ENCODE measurements around the genes HIP1 and CCDC146.

- PRO-cap, 7 experiments, result no peak in any of the 7 experiments
- RAMPAGE, long total RNA, 2 experiments, result no peak in any of the 2 experiments
These were observed 8.6 kb downstream of the SPDYE5 start for GRCh38 chr7:75500612-75501245.

GRCh38 chr7:75510950-75511654 lies 19.0 kb downstream of the SPDYE5 start:
- PRO-cap, 7 experiments, result no peak in any of the 7 experiments
- RAMPAGE, long total RNA, 2 experiments, result no peak in any of the 2 experiments

- PRO-cap, 7 experiments, result no peak in any of the 7 experiments
- RAMPAGE, long total RNA, 2 experiments, result no peak in any of the 2 experiments
These were observed 54.7 kb downstream of the SPDYE5 start for GRCh38 chr7:75546676-75547285.

- PRO-cap, 7 experiments, result no peak in any of the 7 experiments
- RAMPAGE, long total RNA, 2 experiments, result no peak in any of the 2 experiments
These were observed 98.9 kb downstream of the HIP1 start for GRCh38 chr7:75639711-75640319.

DNA sequence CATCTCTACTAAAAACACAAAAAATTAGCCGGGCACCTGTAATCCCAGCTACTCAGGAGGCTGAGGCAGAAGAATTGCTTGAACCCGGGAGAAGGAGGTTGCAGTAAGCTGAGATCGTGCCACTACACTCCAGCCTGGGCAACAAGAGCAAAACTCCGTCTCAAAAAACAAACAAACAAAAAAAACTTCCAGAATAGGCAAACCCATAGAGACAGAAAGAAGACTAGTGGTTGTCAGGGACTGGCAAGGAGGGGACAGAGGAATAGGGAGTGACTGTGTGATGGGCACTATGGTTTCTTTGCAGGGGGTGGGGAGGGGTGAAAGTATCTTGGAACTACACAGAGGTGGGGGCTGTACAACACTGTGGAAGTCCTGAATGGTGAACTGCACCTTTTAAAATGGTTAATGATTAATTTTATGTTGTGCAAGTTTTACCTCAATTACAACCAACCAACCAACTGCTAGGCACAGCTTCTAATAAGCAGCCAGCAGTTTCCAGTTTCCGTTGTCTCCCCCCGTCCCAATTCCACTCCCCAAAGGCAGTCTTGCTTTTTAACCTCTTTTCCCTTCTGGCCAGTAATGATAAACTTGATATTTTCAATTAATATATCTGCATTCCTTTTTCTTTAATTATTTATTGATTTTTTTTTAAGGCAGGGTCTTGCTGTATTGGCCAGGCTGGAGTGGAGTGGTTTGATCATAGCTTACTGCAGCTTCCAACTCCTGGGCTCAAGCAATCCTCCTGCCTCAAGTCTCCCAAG lies 46.9 kb downstream of the HIP1 start:
- PRO-cap, 7 experiments, result no peak in any of the 7 experiments
- RAMPAGE, long total RNA, 2 experiments, result no peak in any of the 2 experiments

- PRO-cap, 7 experiments, result peak in 7 of 7 experiments; most common minus-strand start chr7:75738941 (in 5)
- RAMPAGE, long total RNA, 2 experiments, result start-site peak on the minus strand in 1 of 2 experiments, at chr7:75738938-75738990 at its widest, 116 reads per replicate
These were observed at the start of gene HIP1 for GRCh38 chr7:75738807-75739083. HIP1 (minus strand) TSS chr7:75738941.

DNA sequence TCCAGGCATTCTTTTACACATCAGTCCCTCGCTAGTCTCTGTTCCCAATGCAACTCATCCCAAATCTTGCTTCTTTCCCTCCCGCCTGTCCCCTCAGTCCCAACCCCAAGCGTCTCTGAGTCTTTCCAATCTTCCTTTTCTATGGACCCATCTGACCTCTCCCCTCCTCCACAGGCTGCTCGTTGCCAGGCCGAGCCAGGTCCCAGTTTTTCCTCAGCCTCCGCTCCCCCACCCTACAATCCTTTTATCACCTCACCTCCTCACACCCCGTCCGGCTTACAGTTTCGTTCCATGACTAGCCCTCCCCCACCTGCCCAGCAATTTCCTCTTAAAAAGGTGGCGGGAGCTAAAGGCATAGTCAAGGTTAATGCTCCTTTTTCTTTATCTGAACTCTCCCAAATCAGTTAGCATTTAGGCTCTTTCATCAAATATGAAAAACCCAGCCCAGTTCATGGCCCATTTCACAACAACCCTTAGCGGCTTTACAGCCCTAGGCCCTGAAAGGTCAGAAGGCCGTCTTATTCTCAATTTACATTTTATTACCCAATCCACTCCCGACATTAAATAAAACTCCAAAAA lies 8.7 kb upstream of the CCL26 start:
- PRO-cap, 7 experiments, result no peak in any of the 7 experiments
- RAMPAGE, long total RNA, 2 experiments, result no peak in any of the 2 experiments

DNA sequence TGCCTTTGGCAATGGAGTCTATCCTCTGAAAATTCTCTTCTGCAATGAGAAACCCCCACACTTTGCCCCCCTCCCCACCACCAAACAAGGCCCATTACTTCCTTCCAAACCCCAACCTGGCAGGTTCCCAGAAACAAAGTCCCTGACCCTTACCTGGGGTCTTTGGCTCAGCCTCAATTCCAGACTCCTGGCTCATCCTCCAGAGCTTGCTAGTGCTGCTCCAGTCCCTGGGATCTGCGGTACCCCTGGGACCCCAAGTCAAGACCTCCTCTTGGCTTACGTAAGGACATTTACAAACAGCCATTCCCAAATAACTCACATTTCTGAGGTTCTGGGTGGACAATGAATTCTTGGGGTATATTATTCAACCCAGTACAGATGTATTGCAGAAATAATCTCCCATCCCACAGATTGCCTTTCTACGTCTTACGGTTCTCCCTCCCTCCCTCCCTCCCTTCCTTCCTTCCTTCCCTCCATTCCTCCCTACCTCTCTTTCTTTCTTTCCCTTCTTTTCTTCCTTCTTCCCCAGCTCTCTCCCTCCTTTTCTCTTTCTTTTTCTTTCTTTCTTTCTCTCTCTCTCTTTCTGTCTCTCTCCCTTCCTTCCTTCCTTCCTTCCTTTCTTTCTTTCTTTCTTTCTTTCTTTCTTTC lies 17.7 kb upstream of the CCL26 start:
- PRO-cap, 7 experiments, result peak in 2 of 7 experiments; most common plus-strand start position 202 of the sequence (in 1); most common minus-strand start position 236 of the sequence (in 2)
- RAMPAGE, long total RNA, 2 experiments, result start-site peak on the minus strand in 2 of 2 experiments, centred at positions 213 to 231 of the sequence, 24 to 25 reads per replicate

GRCh38 chr7:76292458-76292696 lies 10.1 kb upstream of the HSPB1 start:
- PRO-cap, 7 experiments, result no peak in any of the 7 experiments
- RAMPAGE, long total RNA, 2 experiments, result no peak in any of the 2 experiments

GRCh38 chr7:76303439-76303889 lies 991 bp downstream of the HSPB1 start:
- PRO-cap, 7 experiments, result peak in 7 of 7 experiments; most common plus-strand start chr7:76303798 (in 6); most common minus-strand start chr7:76303611 (in 3)
- RAMPAGE, long total RNA, 2 experiments, result start-site peak on the plus strand in 2 of 2 experiments, at chr7:76303707-76303812 at its widest, 56 to 224 reads per replicate

DNA sequence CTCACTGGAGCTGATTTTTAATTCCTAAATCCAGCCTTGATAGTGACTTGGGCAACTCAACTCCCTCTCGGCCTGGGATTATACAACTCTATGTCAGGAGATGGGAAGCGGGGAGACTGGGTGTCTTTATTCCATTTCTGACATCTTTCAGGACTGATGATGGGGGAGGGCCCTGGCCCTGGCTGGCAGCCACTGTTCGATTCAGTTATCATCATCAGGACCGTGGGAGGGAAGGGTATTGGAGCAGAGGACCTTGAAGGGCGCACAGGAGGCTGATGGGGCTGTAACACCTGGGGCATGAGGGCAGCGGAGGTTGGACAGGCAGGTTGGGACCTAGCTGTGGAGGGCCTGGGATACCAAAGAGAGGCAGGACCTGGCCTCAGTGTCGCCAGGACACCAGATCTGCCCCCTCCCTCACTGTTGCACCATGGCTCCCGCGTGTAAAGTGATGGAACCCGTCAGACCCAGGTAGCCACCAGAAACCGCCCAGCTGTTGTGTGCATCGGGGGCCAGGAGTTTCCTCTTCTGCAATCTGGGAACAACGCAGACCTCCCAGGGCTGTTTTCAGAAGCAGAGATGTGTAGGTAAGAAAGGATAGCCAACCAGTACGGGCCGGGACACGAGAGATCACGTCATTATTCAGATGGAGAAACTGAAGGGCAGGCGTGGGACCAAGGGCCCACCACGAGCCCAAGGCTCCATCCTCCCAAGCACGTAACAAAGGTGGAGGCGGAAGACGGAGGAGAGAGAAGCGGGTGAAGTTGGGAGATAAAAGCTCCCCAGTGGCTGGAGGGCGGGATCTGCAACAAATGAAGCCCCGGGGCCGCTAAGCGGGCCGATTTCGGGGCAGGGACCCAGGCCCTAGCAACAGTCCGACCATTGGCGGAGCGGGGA lies 15.0 kb downstream of the HSPB1 start:
- PRO-cap, 7 experiments, result peak in 7 of 7 experiments; most common minus-strand start position 828 of the sequence (in 5)
- RAMPAGE, long total RNA, 2 experiments, result no peak in any of the 2 experiments

GRCh38 chr7:76345887-76346180 lies 13.0 kb downstream of the YWHAG start:
- PRO-cap, 7 experiments, result no peak in any of the 7 experiments
- RAMPAGE, long total RNA, 2 experiments, result no peak in any of the 2 experiments

DNA sequence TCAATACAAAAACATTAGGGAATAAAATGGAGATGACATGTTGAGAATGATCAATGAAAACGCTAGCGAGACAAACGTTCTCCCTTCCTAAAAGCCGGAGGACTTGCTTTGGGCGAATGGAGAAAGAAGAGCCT lies 951 bp downstream of the YWHAG start:
- PRO-cap, 7 experiments, result no peak in any of the 7 experiments
- RAMPAGE, long total RNA, 2 experiments, result no peak in any of the 2 experiments

- PRO-cap, 7 experiments, result peak in 7 of 7 experiments; most common plus-strand start chr7:76358359 (in 7); most common minus-strand start chr7:76358355 (in 3)
- RAMPAGE, long total RNA, 2 experiments, result no peak in any of the 2 experiments
These were observed 744 bp downstream of the YWHAG start for GRCh38 chr7:76358107-76358387.

- PRO-cap, 7 experiments, result no peak in any of the 7 experiments
- RAMPAGE, long total RNA, 2 experiments, result no peak in any of the 2 experiments
These were observed 510 bp downstream of the YWHAG start for GRCh38 chr7:76358388-76358573.

GRCh38 chr7:76579472-76580381 lies 36.6 kb upstream of the SPDYE16 start:
- PRO-cap, 7 experiments, result no peak in any of the 7 experiments
- RAMPAGE, long total RNA, 2 experiments, result no peak in any of the 2 experiments

- PRO-cap, 7 experiments, result no peak in any of the 7 experiments
- RAMPAGE, long total RNA, 2 experiments, result no peak in any of the 2 experiments
These were observed 16.9 kb downstream of the POMZP3 start for GRCh38 chr7:76609991-76610849.

GRCh38 chr7:77121766-77123037 lies at the start of gene CCDC146:
CCDC146 (plus strand) TSS chr7:77122615.
- PRO-cap, 7 experiments, result peak in 7 of 7 experiments; most common plus-strand start chr7:77122638 (in 4); most common minus-strand start chr7:77122309 (in 4)
- RAMPAGE, long total RNA, 2 experiments, result start-site peak on the plus strand in 1 of 2 experiments, at chr7:77122619-77122652 at its widest, 781 reads per replicate; start-site peak on the minus strand in 2 of 2 experiments, at chr7:77122166-77122362 at its widest, 28 to 41 reads per replicate

DNA sequence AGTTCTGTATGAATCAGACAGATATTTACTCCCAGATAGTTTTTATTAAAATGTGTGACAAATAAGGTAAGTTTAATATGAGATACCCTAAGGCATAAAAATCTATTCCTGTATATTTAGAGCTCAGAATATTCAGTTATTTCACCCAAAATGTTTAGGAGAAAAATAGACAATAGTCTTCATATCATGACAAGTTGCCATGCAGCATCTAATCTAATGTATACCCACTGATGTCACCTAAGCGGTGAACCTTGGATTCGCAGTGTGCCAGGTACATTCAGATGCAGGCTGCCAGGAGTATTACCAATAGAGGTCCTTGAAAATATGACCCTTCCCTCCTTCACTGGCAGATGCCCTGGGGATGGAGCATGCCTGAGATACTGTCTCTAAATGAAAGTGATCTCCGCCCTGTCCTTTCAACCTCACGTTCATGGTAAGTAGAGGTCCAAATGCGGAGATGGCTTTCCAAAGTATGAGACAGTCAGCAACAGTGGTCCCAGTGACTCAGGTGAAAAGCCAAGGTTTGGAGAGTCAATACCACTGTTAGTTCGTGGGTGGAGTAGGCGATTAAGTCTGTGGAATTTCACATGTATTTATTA lies 1.6 kb downstream of the FGL2 start:
- PRO-cap, 7 experiments, result no peak in any of the 7 experiments
- RAMPAGE, long total RNA, 2 experiments, result no peak in any of the 2 experiments

GRCh38 chr7:77351371-77352017 lies 64.7 kb downstream of the GSAP start:
- PRO-cap, 7 experiments, result peak in 1 of 7 experiments; most common plus-strand start chr7:77351952 (in 1)
- RAMPAGE, long total RNA, 2 experiments, result no peak in any of the 2 experiments